Bronchus fibroblast of lung (primary cell): Measurements from ENCODE around the gene FLT4.

GRCh38 chr5:180085005-180085771, 13.6 kb upstream of the RNF130 start:
- RAMPAGE, long total RNA, result no peak

- RAMPAGE, long total RNA, result no peak
Observed at GRCh38 chr5:180177214-180177933, 31.6 kb downstream of the RASGEF1C start.

GRCh38 chr5:180208184-180208632, 803 bp downstream of the RASGEF1C start:
- RAMPAGE, long total RNA, result no peak

- RAMPAGE, long total RNA, result no peak
Observed at GRCh38 chr5:180242457-180243430, 33.7 kb upstream of the RASGEF1C start.

- RAMPAGE, long total RNA, result no peak
Observed at GRCh38 chr5:180244851-180245611, 36.0 kb upstream of the RASGEF1C start.

DNA sequence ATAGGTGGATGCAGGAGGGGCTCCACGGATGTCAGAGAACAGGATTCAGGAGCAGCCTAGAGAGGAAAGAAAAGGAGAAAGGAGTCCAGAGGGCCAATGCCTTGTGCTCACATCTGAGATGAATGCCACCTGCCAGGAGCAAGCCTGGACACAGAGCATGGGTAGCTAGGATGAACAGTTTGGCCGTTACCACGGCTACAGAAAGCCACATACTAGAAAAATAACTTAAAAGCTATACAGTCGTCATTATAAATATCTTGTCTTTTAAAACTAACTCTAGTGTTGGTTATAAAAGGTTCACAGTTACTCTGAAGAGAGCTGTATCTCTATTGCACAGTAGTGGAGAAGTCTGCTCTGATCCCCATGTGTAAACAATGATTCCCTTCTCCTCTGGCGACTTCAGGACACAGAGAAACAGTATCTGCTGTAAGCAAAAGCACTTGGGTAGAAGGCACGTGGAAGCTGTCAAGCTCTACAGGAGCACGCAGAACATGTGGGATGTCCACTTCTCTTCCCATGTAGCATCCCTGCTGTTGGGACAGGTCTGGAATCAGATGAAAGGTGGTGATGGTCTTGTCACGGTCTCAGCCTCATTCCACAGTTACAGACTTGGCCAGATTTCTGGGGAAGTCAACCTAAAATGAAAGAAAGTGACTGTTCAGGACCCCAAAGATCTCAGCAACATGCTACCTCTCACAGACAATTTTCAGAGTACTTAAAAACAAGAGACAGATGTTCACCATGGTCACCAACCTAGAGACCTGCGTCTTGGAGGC, 9.3 kb upstream of the MAPK9 start:
- RAMPAGE, long total RNA, result no peak

DNA sequence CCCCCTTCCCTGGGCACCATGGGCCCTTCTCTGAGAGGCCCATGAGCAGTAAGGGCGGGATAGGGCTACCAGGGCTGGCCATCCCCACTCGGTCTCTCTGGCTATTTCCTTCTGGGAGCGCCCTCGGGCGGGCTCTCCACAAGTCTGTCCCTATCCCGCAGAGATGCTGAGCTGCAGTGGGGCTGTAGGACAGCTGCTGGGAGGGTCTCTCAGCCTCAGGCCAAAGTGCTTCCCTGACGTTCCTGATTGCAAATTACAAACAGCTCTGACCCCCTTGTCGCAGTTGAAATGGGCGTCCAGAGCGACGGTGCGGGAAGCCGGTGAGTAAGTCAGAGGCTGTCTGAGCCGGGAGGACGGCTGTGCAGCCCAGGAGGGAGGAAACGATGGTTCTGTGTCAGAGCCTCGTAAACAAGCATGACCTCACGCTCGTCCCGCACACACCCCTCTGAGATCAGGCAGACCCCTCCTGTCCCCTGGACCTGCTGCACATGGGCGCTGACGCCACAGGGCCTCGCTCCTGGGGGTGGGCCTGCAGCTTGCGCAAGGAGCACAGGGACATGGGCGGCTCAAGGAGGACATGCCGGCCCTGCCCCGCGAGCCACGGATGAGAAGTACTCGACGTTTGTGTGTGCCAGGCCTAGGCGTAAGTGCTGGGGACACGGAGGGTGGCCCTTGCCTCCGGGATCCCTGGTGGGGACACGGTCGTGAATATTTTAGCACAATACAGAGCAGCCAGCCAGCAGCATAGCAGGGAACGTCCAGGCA, 36.4 kb upstream of the GFPT2 start:
- RAMPAGE, long total RNA, result no peak

DNA sequence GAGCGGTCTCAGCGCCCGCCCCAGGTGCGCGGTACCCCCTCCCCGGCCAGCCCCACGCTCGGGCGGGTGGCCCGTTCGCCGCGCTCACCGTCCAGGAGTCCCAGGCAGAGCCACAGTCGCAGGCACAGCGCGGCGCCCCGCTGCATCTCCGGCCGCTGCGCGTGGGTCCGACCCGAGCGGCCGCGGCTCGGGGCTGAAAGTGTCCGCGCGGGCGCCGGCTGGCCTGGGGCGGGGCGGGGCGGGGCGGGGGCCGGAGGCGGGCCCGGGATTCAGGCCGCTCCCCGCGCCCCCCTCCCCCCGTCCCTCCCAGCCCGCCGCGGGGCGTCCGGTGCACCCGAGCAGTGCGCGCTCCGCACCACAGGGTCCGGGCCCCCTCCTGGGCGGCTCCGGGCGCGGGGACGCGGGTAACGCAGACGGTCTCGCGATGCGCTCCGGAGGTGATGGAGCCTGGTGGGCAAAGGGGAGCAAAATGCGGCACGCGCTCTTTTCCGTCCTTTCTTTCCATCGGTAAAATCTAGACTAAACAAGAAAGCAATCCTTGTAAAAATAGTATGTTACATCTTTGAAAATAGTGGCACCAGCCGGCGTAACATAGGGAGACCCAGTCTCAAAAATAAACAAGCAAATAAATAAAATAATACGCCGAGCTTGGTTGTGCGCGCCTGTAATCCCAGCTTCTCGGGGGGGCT, at the start of gene FLT4:
TSS of gene FLT4 (minus strand) at position 201 of the 689 bp plus-strand sequence.
- RAMPAGE, long total RNA, result no peak

DNA sequence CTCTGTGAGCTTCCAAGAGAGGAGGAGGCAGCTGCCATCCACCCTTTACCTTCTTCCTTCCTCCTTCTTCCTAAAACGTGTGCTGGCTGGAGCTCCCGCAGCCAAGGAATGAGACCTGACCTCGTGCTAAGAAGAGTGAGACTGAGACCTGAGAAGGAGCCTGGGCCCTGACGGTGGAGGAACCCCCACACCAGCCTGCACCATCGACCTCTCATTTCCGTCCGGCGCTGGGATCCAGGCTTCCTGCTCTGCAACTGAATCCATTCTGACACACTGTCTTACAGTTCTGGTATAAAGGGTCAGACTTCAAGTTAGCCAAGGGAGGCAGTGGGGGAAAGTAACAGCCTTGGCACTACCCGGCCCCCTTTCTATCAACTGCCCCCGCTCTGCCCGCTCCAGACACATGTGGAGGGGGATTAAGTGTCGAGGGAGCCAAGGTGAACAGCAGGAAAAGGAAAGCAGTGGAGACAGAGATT, 16.0 kb downstream of the MGAT1 start:
- RAMPAGE, long total RNA, result no peak

- RAMPAGE, long total RNA, result no peak
Observed at GRCh38 chr5:180811412-180812213, 9.0 kb upstream of the MGAT1 start.

DNA sequence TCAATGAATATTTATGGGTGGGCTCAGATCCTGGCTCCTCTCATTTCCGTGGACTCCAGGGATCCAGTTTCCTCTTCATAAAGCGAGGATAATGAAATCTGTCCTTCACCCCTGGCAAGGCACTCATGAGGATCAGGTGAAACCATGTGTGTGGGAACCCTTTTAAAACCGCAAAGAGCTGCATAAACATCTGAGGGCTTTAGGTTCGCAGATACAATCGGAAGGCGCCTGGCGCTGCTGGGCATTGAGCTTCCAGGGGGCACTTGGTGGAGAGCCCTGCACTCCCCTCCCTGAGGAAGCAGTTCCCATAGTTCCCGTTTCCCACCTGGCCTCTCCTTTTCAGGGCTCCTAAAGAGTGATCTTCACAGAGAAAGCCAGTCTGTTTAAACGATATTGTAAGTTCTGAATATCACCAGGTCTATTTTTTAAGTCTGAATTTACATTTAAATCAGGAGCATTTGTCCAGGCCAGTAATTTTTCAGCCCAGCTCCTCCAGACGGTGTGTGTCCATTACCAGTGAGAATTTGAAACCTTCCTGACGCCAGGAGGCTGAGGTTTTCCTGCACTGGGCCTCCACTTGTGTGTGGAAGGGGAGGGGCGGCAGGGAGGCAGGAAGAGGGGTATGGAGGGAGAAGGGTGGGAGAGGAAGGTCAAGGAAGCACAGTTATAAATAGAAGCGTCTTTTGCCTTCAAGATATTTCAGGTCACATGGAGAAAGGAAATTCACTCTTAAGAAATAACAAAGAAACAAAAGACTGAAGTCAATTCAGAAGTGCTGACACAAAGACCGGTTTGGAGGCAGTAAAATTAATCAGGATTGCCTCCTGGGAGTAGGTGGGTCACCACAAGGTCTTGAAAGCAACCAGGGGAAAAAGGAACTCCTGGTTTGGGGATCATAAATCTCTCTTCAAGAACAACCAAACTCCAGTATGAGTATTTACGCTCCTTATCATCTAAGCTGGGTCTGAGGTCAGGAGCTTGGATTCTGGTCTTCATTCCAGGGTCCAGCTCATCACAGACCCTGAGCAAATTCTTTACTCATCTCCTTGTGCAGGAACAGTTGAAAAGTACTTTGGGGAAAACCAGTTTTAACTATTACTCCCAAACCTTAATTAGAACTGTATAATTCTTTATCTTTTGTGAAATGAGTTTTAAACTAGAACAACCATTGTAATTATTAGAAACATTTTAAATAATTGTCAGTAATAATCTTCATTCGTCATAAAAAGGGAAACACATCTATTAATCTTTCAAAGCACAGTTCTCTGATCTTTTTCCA, 14.3 kb upstream of the MGAT1 start:
- RAMPAGE, long total RNA, result no peak

DNA sequence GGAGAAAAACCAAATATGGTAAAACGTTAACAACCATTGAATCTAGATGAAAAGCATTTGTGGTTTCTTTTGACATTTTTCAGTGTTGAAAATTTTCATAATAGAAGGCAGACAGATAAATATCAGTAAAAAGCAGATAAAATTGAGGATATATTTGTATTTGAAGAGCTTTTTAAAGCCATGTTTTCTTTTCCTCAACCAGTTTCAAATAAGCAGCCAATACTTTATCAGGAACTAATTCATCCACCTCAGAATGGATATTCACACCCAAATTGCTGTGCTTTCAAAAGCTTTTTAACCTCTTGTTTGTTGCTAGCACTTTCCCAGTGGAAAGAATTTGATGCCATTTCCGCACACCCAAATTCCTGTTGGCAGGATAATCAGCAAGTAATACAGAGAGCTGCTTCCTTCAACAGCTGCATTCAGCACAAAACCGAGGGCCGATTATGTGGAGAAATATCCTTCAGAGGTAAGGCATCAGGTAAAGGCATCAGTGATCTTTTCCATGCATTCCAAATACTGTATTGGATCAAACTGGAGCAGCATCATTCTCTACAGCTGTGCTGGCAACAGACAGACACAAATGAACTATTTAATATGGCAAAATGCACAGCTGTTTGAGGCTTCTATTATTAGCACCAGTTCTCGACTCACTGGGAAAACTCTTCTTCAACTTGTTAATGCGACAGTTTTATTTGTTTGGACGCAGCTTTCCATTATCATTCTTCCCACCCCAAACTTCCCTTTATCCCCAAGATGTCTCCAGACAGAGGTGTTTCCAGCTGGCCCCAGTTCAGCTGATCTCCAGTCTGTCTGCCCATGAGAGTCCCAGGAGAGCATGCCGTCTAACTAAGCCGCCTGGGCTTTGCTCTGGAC, 22.1 kb upstream of the MGAT1 start:
- RAMPAGE, long total RNA, result no peak

GRCh38 chr5:180830061-180830784, 27.6 kb upstream of the MGAT1 start:
- RAMPAGE, long total RNA, result no peak

GRCh38 chr5:180869576-180870189, 8.6 kb upstream of the ZFP62 start:
- RAMPAGE, long total RNA, result no peak

GRCh38 chr5:180873507-180874184, 12.6 kb upstream of the ZFP62 start:
- RAMPAGE, long total RNA, result no peak

GRCh38 chr5:181027653-181028443, 12.2 kb upstream of the BTNL9 start:
- RAMPAGE, long total RNA, result no peak

- RAMPAGE, long total RNA, result no peak
Observed at GRCh38 chr5:181066278-181066559, 26.2 kb downstream of the BTNL9 start.

- RAMPAGE, long total RNA, result no peak
Observed at GRCh38 chr5:181098199-181098573, 32.8 kb downstream of the OR2V1 start.

DNA sequence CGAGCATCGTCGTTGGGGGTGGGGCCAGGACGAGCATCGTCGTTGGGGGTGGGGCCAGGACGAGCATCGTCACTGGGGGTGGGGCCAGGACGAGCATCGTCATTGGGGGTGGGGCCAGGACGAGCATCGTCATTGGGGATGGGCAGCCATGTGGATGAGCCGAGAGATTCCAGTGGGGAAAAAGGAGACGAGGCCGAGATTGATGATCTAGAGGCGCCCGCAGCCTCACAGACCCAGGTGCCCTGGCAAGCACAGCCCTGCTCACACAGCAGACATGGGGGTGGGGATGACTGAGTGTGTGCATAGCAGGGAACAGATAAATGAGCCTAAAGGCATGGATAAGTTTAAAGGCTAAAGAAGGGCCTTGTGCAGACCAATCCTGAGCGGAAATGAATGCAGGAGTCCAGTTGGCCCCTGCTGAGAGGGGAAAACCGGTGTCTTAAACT, 13.7 kb downstream of the OR2V2 start:
- RAMPAGE, long total RNA, result no peak

GRCh38 chr5:181183969-181184502, 21.0 kb downstream of the TRIM7 start:
- RAMPAGE, long total RNA, result no peak